HL-60 (cell line): ENCODE measurements around the genes GATA3 and USP6NL.

GRCh38 chr10:7702575-7702941 is 558 bp upstream of the ITIH2 start:
- RRBS = 96% methylated on average over 2 of the region's 3 CpGs

DNA sequence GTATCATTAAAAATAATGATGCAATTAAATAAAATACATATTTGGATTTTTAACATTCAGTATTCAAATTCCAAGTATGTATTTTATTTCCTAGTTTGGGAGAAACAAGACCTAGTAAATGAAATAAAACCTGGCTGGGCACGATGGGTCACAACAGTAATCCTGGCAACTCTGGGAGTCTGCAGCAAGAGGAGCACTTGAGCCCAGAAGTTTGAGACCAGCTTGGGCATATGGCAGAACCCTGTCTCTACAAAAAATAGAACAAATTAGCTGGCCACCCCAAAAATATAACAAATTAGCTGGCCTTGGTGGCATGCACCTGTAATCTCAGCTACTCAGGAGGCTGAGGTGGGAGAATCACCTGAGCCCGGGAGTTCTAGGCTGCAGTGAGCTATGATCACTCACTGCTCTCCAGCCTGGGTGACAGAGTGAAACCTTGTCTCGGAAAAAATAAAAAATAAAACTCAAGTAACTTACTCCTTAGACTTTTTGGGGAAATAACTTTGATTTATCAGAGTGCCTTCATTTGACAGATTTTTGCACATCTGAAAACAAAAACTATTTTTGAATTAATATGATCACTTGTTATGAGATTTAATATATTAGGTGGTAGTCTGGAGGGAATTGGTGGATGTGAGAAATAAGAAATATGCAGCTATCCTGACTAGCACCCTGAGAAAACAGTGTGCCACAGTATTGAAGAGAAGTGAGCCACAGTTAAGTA is 61.7 kb downstream of the TAF3 start:
- RRBS = no CpG with 5 or more reads among the region's 3 CpGs

DNA sequence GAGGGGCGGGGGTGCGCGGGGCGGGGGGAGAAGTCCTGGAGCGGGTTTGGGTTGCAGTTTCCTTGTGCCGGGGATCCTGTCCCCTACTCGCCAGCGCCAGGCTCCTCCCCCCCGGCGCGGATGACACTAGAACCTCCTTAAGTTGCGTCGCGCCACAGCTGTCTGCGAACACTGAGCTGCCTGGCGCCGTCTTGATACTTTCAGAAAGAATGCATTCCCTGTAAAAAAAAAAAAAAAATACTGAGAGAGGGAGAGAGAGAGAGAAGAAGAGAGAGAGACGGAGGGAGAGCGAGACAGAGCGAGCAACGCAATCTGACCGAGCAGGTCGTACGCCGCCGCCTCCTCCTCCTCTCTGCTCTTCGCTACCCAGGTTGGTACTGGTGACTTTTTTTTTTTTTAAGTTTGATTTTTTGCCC is at the start of gene GATA3:
TSS of gene GATA3 (plus strand) at position 167 of the 416 bp plus-strand sequence.
- RRBS = 5% methylated on average over 5 of the region's 27 CpGs

DNA sequence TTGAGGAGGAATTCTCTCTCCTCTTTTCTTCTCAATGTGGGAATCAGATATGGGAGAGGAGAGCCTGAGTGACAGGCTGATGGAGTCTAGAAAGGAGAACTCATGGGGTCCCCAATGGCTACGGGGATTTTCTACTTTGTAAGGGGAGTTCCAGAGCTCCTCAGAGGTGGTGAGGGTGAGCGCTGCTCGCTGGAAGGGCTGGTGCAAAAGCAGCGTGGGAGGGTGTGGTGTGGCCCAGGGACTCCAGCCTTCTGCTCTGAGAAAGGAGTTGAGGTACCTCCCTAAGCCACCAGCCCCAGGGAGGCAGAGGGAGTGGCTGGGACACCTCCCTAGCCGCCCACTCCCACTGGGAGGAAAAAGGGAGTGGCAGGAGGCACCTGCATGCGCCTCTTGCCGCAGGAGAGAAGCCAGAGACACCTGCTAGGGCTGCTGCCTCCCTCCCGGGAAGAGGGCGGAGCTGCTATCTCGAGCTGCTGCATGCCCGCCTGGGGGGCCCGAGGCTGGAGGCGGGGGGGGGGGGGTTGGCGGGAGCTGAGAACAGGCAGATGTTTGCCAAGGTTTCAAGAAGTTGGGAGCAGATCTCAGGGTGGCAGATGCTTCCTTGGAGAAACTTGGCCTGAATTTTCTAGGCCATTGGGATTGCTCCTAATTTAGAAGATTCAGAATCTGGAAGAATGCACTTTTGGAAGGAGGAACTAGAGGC is 48.6 kb downstream of the GATA3 start:
- RRBS = no CpG with 5 or more reads among the region's 14 CpGs

DNA sequence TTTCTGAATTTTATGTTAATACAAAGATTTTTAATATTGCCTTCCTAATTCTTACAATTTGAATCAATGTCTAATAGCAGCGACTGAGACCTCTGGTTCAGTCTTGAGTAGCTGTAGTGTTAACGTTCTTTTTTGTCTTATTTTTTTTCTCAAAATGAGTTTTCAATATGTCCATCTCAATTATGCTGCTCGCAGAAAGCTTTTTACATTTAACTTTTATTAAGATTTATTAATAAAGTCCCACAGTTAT is 1407.7 kb downstream of the GATA3 start:
- RRBS = no CpG with 5 or more reads among the region's 3 CpGs

DNA sequence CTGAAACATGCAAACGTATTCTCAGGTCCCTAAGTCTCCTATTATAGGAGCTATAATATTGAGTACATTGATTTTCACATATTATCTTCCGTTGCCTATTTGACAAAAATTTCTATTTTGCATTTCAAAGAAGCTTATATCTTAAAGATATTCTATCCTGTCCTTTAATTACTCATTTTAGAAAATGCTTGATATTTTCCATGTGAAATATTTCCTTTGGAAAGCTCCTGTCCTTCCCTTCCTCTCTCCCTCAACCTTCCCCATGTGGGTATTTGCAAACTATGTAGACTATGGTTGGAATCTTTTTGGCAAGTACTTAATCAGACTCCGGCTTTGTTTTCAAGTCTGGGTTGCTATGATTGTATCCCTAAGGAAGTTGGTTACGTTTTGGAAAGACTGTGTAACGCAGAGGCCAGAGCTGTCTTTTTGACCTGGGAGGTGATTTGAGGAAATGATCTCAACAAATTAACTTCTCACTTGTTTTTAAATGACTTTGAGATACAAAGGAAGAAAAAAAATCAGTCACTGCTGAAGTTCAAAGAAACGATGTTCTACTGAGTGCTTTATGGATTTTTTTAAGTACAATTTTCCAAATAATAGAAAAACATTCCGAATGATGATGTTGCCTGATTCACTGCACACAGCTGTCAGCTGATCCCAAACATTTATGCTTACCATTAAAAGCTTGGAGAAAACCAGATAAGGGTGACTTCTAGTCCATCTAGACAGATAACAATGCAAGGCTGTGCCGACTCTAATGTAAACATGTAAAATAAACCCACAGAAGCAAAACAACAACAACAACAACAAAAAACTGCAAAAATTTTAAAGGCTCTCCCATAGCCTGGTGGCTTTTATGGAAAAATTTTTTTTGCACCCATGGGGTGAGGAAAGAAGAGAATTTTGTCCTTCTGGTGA is 145.5 kb upstream of the CELF2 start:
- RRBS = no CpG with 5 or more reads among the region's 8 CpGs

- RRBS = no CpG with 5 or more reads among the region's 8 CpGs
These were observed 70.3 kb downstream of the CELF2 start for GRCh38 chr10:11087794-11088581.

GRCh38 chr10:11110408-11111092 is 92.9 kb downstream of the CELF2 start:
- RRBS = no CpG with 5 or more reads among the region's 11 CpGs

GRCh38 chr10:11147893-11148257 is 130.2 kb downstream of the CELF2 start:
- RRBS = no CpG with 5 or more reads among the region's 7 CpGs

DNA sequence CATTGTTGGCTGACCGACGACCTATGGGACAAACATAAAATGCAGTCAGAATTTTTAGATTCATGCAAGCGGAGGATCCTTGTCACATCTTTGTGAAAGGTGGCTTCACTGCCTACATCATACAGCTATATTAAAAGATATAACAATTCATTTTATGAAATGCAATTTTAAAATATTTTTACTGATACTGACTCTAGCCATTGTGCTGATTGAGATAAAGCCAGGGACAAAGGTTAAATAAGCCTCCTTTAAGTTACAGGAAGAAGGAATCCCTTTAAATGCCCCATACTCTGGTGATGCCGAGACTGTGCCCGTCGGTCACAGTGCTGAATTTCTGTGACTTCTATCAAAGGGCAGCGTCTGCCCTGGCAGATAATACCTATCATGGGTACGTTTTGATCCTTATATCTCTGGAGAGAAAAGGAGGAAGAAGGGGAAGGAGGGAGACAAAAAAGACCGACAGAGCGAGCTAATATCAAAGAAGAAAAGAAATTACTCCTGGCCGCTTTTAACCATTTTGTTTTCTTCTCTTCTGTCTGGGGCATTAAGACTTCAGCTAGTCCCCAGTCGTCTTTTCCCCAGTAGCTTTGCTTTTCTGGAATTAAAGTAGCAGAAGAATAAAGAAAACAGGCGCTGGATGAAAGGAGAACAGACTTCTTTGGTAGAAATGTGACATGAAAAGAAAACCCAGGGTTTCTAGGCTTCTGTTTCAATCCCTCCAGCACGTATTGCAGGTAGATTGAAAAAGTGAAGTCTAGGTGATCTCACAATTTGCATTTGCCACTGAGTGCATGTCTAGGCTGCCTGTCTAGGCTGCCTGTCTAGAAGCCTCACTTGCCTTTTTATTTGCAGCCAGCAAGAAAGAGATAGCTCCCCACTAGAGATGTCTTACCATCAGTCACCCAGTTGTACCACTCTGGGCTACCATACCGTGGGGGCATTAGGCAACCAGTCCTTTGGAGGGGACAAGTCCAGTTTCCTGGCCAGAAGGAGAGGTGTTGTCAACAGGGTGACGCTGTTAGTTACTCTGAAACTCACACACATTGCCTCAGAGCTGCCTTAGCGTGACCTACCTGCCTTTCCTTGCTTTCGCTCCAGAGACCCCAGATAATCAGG is 154.9 kb downstream of the CELF2 start:
- RRBS = no CpG with 5 or more reads among the region's 18 CpGs

DNA sequence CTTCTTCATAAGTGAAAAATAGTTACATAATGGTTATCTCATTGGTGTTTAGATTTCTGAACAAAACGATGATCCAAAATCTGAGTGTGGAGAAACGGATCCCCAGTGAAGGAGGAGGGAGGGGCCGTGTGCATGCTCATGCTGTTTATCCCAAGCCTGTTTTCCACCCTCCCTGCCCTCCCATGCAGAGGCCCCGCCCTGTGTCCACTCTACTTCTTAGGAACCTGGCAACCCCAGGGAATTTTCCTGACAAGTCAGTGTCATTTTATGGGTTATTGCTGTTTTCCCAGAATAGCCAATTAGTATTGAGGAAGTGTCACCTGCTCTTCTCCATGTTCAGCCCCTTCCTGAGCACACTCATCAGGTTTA is 174.0 kb downstream of the CELF2 start:
- RRBS = no CpG with 5 or more reads among the region's 4 CpGs

- RRBS = no CpG with 5 or more reads among the region's 5 CpGs
These were observed 175.6 kb downstream of the CELF2 start for GRCh38 chr10:11193284-11193686.

GRCh38 chr10:11207756-11208916 is 190.5 kb downstream of the CELF2 start:
- RRBS = no CpG with 5 or more reads among the region's 17 CpGs

DNA sequence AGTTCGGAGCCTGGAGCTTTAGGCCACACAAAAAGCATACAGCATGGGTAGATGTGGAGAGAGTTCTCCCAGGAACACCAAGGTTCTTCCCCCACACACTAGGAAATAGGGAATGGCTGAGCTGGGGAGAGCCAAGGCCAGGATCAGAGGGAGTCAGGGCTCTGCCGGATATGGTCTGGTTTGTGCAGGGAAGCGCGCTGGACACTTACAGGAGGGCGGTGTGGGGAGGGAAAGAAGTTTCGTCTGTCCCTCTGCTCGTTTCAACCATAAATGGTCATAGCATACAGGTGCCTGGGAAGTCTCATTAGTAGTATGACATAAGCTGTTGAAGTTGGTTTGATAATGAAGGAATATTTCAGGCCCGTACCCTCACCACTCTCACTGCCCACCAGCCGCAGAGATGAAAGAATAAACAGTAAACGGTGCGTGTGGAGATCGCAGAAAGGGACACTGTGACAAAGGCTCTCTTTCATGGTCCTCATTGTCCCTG is 207.2 kb downstream of the CELF2 start:
- RRBS = no CpG with 5 or more reads among the region's 12 CpGs

- RRBS = no CpG with 5 or more reads among the region's 8 CpGs
These were observed 225.4 kb downstream of the CELF2 start for GRCh38 chr10:11243051-11243469.

- RRBS = no CpG with 5 or more reads among the region's 7 CpGs
These were observed 226.5 kb downstream of the CELF2 start for GRCh38 chr10:11244307-11244506.

DNA sequence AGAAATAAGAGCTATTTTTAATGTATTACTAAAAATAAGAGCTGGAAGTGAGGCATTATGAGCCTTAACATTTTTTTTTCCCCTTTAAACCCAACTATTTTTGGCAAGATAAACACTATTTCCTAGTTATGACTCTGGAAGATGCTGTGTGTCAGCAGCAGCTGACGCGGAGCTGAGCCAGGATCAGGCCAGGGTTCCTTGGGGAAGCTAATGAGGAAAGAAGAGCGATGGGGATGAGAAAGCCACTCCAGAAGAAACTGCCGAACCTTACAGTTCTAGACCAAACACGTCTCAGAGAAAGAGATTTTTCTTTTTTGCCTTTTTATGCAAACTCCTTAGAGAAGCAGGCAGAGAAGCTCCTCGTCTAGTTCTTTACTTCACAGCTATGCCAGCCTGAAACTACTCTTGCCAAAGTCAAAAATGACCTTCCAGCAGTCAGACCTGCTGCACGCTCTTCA is 85.9 kb downstream of the USP6NL start:
- RRBS = no CpG with 5 or more reads among the region's 7 CpGs

DNA sequence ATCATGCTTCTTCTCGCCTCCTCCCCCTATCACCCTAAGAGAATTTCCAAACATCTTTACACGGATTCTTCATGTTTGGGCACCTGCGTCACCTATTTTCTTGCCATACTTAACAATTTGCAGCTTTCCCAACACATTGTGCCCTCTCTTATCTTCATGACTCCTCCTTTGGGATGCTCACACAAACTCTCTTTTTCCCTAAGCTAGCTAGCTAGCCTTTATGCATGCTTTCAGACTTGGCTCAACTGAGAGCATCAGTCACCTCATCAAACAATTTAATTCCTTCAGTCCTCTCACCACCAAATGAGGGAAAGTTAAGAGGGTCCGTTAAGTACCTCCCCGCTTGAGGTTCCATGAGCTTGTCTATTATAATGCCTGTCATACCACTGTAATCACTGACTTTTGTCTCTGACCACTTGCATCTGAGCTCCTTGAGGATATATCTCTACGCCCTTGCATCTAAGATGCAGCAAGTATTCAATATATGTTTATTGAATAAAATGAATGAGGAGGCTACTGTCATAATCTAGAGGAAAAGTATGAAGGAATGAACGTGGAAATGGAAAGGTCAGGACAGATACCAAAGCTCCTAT is 41.5 kb downstream of the USP6NL start:
- RRBS = no CpG with 5 or more reads among the region's 7 CpGs

- RRBS = 3% methylated on average over 57 of the region's 110 CpGs
These were observed at the start of gene USP6NL for GRCh38 chr10:11610746-11611721. TSS of gene USP6NL (minus strand) at chr10:11611650.